B cell (primary cell): ENCODE data around the genes NPC1, ANKRD29, TTC39C and IMPACT.

GRCh38 chr18:23586196-23587291 is at the start of gene NPC1:
Gene NPC1, minus strand, starts transcription at chr18:23586506.
- PRO-cap: bidirectional peak, plus-strand start at chr18:23586531, minus-strand start at chr18:23586482; bidirectional peak, plus-strand start at chr18:23586777, minus-strand start at chr18:23586740; bidirectional peak, plus-strand start at chr18:23586830, minus-strand start at chr18:23586886
- CAGE, long polyA plus RNA: no peak

GRCh38 chr18:23649046-23649245 is 13.8 kb downstream of the ANKRD29 start:
- PRO-cap: no peak
- CAGE, long polyA plus RNA: no peak

DNA sequence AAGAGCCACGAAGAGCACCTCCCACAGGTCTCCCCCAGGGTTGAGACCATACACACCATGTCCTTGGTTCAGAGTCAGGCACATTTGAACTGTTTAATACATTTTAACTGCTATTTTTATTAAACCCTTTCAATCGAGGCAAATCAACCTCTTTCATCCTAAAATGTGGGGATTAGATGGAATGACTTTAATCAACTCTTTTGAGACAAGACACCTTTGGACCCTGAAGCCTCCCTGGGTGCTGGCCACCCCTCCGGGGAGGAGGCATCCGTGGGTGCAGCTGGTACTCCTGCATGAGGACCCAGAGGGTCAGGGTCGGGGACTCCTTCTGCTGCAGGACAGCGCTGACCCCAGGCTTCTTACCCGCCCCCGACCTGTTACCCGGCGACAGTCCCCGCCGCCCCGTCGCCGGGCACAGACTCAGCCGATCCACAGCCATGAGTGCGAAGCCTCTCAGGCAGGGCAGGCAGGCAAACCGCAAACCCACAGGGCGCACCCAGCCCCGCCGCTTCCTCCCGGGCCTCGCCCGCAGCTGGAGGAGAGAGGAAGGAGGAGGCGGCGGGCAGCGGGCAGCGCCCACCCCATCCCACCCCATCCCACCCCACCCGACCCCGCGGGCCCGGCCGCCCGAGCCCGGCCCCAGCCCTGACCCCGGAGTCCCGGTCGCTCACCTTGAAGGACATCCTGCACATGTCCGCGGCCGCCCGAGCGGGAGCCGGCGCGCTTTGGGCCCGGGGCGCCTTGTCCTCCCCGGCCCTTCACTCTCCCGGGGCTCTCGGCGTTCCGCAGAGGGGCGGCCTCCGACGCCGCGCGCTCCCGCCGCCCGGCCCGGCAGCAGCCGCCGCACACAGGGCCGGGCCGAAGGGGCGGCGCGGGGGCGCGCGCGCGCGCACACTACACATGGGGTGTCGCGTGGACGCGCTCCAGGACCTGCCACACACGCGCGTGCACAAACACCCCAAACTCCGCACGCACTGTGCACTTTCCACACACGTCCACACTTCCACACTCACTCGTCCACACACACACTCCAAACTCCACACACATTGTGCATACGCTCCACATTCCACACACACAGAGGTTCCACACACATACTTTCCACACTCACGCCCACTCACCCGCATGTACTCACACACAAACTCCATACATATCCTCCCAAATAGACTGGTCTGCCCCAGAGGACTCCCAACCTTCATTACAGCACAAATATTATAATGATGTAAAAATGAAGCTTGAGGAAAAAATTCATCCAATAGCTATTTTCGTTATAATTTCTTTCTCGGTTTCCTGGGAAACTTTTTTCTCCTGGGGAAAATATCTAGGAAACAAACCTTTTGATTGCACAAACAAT is at the start of gene ANKRD29:
ANKRD29 (minus strand) TSS at position 873 of the 1,351 bp plus-strand sequence.
- PRO-cap: no peak
- CAGE, long polyA plus RNA: no peak

GRCh38 chr18:23709917-23710672 is 20.8 kb downstream of the LAMA3 start:
- PRO-cap: no peak
- CAGE, long polyA plus RNA: no peak

- PRO-cap: no peak
- CAGE, long polyA plus RNA: no peak
Observed at GRCh38 chr18:23835023-23835754, 145.9 kb downstream of the LAMA3 start.

DNA sequence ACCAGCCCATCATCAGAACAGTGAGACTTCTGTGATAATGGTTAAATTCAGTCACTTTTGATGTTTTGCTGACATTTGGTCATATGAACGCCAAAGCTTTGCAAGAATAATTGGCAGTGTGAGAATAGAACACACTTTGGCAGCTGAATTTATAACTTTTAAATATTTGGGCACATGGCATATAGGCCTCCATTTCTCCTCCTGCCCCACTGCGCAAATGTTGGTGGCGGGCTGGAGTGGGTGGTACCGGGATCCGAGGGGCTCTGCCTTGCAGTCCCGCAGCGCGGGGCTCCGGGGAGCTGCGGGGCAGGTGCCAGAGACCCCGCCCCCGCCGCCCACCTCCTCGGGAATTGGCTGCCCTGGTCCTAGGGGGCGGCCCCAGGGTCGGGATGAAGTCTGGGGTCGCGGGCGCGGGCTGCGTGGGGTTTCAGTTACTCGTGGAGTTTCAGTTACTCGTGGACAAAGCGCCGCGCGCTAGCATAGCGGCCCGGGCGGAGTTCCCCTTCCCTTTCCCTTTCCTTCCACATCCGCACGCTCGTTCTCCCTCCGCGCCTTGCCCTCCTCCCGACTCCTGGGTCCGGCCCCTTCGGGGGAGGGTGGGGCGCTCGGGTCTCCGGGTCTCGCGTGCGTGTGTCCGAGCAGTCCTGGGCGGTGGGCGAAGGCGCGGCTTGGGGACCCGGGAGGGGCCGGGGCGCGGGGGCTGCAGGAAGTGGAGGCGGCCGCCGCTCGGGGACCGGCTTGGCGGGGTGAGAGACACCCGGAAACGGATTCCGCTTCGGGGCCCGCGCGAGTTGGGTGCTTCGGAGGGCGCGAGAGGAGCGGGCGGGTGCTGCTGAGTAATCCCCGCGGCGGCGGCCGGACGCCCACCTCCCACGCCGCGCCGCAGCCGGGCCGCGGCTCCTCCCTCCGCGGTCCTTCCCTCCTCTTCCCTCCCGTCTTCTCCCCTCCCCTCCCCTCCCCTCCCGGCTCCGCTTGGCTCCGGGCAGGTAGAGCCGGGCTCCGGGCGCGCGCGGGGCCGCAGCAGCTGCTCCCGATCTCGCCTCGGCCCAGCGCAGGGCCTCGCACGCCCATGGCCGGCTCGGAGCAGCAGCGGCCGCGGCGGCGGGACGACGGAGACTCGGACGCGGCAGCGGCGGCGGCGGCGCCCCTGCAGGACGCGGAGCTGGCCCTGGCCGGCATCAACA is at the start of gene TTC39C:
TTC39C (plus strand) TSS at position 952 of the 1,184 bp plus-strand sequence.
- PRO-cap: unidirectional peak, plus-strand start at position 208 of the sequence; unidirectional peak, plus-strand start at position 271 of the sequence; bidirectional peak, plus-strand start at position 430 of the sequence, minus-strand start at position 570 of the sequence; bidirectional peak, plus-strand start at position 806 of the sequence, minus-strand start at position 740 of the sequence; bidirectional peak, plus-strand start at position 985 of the sequence, minus-strand start at position 900 of the sequence; bidirectional peak, plus-strand start at position 1,054 of the sequence, minus-strand start at position 1,061 of the sequence
- CAGE, long polyA plus RNA: no peak

DNA sequence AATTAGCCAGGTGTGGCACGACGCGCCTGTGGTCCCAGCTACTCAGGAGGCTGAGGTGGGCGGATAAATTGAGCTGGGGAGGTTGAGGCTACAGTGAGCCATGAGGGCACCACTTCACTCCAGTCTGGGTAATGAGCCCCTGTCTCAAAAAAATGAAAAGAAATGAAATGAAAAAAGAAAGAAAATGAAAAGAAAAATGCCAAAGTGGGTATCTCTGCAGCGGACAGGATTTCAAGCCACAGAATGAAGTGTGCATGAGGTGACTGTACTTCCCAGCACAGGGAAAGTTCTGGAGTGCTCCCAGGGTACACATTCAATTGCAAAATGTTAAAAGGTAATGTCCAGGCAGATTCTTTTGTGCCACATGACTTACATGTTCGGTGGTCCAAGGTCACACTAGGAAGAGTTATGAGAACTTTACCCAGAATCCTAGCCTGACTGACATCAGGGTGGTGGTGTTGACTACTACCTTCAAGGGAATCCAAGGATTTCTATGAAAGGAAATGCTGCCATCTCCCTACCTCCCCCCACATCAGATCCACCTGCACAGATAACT is 56.4 kb downstream of the CABYR start:
- PRO-cap: no peak
- CAGE, long polyA plus RNA: no peak

DNA sequence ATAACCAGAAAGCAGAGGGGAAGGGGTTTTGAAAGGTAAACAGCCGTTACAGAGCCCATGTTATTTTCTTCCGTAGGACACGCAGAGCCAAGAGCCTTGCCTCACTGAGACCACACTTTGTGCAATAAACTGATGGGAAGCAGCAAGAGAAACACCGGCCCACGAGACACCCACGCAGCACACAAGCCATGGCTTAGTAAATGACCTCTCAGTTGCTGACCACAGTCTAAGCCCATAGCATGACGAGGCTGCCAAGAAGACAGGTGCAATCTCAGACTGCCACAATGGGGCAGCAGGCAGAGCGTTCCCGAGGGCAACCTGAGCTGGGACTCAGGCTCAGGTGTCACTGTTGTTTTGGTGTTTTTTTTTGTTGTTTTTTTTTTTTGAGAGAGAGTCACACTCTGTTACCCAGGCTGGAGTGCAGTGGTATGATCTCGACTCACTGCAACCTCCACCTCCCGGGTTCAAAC is 59.7 kb downstream of the CABYR start:
- PRO-cap: no peak
- CAGE, long polyA plus RNA: no peak

DNA sequence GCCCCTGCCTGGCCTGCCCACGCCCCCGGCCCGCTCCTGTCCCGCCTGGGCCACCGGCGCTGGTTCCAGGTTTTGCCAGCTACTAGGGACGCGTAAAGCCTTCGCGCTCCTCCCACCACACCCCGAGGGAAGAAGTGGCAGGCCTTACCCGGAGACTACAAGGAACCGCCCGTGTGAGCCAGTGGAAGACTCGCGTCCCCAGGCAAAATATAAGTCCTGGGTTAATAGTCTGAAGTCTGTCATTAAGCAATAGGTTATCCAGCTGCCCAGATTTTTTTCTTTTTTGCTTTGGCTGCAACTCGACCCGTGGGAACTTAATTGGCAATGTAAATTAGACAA is 297 bp upstream of the OSBPL1A start:
- PRO-cap: no peak
- CAGE, long polyA plus RNA: no peak

GRCh38 chr18:24426127-24427354 is at the start of gene IMPACT:
Gene IMPACT, plus strand, starts transcription at chr18:24426670.
- PRO-cap: bidirectional peak, plus-strand start at chr18:24426647, minus-strand start at chr18:24426615
- CAGE, long polyA plus RNA: no peak

DNA sequence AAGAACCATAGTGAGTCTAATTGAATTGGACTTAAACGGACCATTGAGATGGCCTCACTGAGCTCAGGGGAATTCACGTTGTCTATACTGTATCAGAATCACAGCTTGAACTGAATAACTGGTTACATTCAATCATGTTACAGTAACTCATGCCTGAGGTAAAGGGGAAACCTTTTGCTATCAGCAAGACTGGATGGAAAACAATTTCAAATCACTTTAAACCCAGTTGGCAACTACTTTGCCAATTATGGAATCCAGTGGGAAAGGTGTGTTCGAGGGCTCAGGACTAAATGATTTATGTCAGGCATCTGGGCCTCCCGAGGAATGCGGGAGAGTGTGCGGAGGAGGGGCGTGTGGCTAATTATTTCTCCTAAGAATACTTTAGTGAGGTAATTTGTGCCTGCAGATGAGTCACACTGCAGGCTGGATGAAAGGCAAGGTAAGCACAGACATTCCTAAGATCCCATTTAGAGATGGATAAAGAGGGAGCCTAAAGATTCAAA is 100.1 kb downstream of the HRH4 start:
- PRO-cap: no peak
- CAGE, long polyA plus RNA: no peak

DNA sequence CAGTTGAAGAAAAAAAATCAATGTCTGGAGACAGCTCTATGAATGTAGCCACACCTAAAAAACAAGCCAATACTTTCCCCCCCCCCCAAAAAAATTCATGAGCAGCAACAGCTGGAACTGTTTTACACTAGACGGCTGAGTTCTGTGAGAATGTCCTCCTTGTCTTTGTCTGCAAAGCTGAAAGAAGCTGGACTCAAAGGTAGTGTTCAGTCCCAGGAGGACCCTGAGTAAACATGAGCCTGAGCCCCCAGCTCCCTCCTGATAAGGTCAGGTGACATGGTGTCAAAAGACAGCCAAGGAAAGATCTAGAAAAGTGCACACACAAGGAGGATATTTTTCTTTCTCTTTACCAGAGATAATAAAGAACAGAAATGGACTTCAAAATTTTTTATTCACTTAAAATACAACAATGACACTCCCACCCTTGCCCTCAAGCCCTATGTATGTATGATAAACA is 68.1 kb downstream of the ZNF521 start:
- PRO-cap: no peak
- CAGE, long polyA plus RNA: no peak

GRCh38 chr18:26190345-26191193 is 35.7 kb upstream of the TAF4B start:
- PRO-cap: bidirectional peak, plus-strand start at chr18:26190920, minus-strand start at chr18:26190657
- CAGE, long polyA plus RNA: no peak

GRCh38 chr18:26575056-26575731 is 26.8 kb upstream of the KCTD1 start:
- PRO-cap: no peak
- CAGE, long polyA plus RNA: no peak

- PRO-cap: no peak
- CAGE, long polyA plus RNA: no peak
Observed at GRCh38 chr18:26655645-26655831, 107.2 kb upstream of the KCTD1 start.

DNA sequence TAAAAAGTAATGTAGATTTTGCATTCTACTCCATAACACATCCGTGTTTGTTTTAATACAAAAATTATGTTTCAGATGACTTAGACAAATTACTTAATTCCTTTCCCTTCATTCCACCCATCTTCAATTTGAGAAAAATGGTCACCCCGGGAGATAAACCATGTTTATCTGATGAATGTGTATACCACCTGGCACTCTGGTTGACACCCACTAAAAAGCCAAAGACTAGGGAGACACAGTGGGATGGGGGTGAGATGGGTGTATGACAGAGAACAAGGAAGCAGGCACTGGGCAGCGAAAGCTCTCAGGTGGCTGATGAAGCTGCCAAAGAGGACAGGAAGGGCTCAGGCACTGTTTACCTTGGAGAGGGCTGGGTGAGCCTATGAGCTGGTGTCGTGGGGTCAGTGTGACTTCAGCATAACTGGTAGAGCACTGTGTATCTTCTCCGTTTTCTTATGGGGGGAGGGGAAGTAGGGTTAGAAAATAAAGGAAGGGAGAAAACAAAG is 120.3 kb downstream of the AQP4 start:
- PRO-cap: no peak
- CAGE, long polyA plus RNA: no peak

- PRO-cap: no peak
- CAGE, long polyA plus RNA: no peak
Observed at GRCh38 chr18:28126586-28127210, 50.2 kb downstream of the CDH2 start.

DNA sequence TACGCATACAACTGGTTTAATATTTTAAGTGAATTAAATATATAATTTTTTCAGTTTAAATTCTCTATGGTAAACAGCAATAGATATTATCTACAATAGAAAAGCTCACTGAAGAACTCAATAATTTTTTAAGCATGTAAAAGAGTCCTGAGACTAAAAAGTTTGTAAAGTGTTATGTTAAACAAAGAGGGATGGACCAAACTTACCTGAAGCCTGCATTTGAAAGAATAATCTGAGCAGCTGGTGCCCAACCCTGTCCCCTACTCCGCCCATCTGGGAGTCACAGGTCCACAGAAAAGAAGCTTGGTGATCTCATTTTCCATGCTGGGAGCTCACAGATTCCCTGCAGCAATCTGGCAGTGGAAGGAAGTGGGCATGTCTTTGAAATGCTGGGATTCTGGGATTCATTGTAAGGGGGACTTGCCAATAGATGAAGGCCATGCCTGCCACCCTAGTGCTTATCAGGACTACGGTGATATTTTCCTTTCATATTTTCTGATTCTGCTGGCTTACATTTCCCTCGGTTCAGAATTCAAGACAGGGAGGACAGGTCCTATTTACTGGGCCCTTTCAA is 17.9 kb downstream of the CDH2 start:
- PRO-cap: no peak
- CAGE, long polyA plus RNA: no peak

DNA sequence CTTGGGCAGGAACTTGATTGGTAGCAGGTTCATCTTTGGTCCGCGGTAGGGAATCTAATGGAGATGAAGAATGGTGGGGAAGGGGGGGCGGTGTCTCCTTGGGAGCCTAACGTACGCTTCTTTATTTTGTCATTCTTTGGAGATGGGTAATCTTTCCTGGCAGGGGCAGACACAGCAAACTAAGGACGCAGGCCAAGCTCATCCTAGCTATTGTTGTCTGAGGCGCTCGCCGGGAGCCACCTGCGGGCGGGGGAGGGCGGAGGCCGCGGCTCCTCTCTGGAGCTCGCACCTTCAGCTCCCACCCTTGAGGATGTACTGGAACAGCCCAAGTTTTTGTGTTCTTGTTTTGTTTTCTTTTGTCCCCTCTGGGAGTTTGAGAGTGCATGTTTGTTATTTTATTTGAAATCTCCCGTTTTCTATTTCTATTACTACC is 1.3 kb upstream of the CDH2 start:
- PRO-cap: no peak
- CAGE, long polyA plus RNA: no peak

DNA sequence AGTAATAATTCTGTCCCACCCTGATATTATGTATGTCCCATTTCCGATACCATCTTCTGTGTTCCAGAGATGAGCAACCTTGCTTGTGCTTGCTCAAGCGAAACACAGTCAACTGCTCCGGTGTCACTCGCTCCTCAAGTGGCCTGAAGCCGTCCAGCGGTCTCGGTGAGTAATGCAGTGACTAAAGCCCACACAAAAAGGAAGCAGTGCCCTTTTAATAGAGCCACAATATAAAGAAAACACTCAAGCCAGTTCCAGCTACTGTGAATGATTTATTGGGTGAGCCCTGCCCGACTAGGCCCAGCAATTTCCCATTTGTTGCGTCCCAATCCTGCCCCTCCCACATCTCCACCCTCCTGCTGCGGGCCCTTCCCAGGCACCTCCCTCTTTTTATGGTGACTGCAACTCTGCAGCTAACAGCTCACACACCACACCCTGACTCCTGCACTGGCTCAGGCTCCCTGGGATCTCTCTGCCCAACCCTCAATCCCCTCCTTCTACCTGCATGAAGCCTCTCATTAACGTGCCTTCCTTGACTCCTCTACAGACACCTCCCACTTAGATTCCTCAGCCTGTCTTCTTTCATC is 44.2 kb upstream of the DSC1 start:
- PRO-cap: no peak
- CAGE, long polyA plus RNA: no peak